Natural killer cell (primary cell): ENCODE measurements around the genes PUS10, COMMD1 and EHBP1.

DNA sequence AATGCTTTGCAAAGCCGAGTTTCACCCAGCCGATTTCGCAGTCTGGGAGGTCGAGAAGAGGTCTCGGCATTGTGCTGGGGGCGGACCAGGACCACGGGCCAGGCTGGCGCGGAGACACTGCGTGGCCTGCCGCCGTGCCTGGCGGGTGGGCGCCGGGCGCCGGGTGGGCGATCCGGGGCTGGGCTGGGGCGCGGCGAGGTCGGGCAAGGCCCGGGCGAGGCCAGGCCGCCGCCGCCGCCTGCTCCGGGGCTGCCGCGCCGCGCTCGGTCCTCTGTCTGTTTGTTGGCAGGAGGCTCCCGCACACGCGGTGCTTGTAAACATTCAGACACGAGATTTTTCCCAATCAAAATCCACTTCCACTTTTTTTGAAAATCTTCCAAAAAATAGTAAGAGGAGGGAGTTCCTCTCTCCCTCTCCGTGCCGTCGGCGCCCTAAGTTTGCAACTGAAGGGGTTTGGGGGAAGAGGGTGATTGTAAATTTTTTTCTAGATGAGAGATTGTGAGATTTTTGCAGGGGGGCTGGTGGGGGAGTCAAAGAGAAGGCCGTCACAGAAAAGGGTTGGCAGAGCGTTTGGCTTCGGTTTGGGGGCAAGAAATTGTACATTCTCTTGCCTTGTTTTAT, 1.7 kb downstream of the BCL11A start:
- PRO-cap, result no peak

DNA sequence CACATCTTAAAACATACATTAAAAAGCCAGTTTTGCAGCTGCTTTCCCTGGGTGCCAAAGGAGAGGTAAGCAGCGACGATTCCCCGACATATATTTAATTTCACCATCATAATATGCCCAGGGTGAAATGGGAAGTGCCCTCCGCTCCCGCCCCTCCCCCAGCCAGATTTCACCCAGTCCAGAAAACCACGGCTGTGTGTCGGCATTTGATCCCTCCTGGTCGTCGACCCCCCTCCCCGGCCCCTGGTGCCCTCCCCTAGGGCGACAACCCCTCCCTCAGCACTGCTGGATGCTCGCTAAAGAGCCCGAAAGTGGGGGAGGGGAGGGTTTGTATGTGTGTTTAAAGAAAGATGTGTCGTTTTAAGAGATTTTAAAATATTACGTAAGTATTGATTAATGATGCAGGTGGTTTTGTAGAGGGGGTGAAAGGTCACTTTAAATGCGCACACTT, 3.2 kb upstream of the BCL11A start:
- PRO-cap, result no peak

- PRO-cap, result no peak
Observed at GRCh38 chr2:60557055-60557577, 3.7 kb upstream of the BCL11A start.

DNA sequence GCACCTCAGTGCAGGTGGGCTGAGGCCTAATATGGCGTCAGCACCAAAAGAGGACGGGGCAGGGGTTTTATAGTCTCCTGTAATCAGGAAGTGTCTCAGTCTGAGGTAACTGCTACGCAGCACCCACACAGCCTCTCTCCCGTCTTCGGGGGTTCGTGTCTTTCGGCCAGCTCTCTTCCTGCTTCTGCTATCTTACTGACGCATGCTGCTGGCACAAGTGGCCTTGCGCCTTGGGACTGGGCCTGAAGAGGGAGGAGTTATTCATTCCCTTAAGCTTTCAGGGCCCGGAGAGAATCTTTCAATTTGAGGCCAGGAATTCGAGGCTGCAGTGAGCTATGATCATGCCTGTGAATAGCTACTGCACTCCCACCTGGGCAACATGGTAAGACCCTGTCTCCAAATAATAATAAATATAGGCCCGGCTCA, 14.5 kb upstream of the PAPOLG start:
- PRO-cap, result no peak

- PRO-cap, result no peak
Observed at GRCh38 chr2:60966270-60966838, 51.2 kb upstream of the PEX13 start.

- PRO-cap, result bidirectional peak, plus-strand start at chr2:61018208, minus-strand start at chr2:61018040
Observed at GRCh38 chr2:61017783-61018467, at the start of gene PUS10. TSS of gene PUS10 (minus strand) at chr2:61018255.

- PRO-cap, result no peak
Observed at GRCh38 chr2:61178176-61178718, 16.3 kb downstream of the C2orf74 start.

GRCh38 chr2:61469785-61470460, 964 bp downstream of the USP34 start:
- PRO-cap, result unidirectional peak, plus-strand start at chr2:61470227

DNA sequence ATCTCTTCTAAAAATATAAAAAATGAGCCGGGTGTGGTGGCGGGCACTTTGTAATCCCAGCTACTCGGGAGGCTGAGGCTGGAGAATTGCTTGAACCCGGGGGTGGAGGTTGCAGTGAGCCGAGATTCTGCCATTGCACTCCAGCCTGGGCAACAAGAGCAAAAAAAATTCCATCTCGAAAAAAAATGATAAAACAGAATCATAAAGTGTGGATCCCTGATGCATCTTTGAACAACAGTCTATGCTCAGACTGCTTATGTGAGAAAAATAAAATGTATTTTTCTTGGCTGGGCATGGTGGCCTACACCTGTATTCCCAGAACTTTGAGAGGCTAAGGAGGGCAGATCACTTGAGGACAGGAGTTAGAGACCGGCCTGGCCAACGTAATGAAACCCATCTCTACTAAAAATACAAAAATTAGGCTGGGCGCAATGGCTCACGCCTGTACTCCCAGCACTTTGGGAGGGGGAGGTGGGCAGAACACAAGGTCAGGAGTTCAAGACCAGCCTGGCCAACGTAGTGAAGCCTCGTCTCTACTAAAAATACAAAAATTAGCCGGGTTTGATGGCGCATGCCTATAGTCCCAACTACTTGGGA, 3.3 kb upstream of the USP34 start:
- PRO-cap, result no peak

- PRO-cap, result no peak
Observed at GRCh38 chr2:61493328-61494507, 22.8 kb upstream of the USP34 start.

DNA sequence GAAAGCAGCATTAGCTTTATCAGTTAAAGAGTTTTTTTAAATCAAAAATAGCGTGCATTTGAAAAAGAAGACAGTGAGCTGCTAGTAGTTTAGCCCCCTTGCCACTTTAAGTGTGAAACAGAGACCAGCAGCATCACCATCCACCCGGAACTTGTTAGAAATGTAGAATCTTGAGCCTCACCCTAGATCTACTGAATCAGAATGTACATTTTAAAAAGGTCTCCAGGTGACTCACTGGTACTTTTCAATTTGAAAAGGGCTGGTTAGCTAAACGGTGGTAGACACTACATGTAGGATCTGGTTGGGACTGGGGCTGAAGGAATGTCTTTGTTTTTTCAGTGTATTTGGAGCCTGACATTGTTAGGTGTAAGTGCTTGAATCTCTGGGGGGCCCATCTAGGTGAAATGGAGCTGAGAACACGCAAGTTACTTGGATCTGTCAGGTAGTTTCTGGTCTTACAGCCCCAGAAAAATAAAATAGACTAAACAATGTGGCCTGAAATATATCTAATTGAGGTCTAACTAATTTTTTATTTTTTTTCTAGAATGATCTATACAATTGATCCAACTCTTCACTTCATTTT, 44.0 kb upstream of the XPO1 start:
- PRO-cap, result no peak

DNA sequence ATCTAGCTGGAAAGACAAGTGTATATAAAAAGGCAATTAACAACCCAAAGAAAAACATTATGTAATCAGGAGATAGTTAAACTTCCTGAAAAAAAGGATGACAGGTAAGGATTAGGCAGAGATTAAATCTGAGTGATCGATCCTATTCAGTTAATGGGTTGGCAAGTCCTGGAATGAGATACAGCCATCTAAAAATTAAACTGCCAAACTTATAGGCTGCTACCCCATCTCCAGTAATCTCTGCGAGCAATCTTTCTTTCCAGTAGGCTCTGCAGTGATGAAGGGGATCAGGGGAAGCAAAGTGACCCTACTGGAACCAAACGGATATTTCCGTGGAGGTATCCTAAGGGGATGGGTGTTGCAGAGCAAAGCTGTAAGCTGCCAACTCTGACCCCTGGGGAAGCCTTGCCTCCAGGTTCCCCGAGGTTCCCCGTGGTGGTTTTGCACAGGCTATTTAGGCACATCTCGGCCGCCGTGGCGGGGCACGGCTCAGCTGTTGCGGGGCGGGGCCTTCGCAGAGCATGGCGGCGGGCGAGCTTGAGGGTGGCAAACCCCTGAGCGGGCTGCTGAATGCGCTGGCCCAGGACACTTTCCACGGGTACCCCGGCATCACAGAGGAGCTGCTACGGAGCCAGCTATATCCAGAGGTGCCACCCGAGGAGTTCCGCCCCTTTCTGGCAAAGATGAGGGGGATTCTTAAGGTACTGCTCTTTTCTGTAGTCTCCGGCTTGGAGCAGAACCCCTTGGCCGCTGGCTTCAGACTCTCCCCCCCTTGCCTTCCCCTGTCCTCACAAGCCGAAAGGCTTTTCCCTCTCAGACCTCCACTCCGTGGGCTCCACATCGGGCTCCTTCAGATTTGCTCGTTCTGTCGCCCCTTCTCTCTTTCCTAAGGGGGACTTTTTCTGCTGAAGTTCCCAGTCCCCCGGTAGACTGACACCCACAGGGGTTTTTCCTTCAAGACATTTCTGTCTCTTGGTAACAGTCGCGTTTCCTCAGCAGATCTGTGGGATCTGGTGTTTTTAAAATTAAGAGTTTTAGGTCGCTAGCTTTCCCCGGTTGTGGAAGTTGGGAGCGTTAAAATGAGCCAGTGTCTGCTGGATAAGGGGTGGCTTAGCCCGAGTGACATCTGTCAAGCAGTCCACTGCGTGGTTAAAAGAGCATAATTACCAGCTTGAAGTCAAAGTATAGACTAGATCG, at the start of gene COMMD1:
TSS of gene COMMD1 (plus strand) at position 517 of the 1,197 bp plus-strand sequence.
- PRO-cap, result bidirectional peak, plus-strand start at position 517 of the sequence, minus-strand start at position 411 of the sequence

DNA sequence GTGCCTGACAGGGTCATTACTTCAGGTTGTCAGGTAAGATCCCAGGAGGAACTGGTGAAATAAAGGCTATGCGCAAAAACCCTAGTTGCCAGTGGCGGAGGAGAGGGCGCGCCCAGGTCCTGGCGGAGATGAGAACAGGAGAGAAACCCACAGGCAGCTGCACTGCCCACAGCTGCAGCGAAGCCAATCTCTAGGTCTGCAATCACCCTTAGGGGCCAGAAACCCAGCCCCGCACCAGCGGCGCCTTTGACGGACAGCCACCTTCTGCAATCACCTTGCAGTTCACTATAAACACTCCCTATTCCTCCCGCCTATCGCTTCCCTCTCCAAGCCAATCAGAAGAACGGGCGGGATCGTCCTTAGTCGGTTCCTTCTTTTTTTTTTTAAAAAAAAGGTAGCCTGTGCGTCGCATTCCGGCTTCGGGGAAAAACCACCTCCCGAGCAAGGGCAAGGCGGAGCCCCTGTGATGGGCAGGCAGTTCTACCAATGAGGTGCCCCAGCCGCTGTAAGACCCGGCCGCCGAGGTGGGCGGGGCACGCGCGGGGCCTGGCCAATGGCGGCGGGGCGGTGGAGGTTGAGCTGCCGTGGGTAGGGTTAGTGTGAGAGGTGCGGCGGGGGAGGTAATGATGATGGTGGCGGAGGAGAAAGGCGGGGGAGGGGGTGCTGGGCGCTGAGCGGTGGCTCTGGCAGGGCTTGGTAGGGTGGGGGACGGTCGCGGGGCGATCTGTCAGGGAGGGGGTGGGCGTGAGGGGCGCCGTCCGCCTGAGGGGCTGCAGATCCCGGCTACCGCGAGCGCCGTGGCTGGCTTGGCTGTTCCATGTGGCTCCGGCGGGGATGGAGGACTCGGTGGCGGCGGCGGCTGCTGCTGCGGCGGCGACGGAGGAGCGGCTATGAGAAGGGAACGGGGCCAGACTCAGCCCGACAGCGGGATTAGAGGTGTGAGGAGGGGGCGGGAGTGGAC, at the start of gene EHBP1:
TSS of gene EHBP1 (plus strand) at position 597 of the 961 bp plus-strand sequence.
- PRO-cap, result unidirectional peak, minus-strand start at position 203 of the sequence; unidirectional peak, plus-strand start at position 623 of the sequence

DNA sequence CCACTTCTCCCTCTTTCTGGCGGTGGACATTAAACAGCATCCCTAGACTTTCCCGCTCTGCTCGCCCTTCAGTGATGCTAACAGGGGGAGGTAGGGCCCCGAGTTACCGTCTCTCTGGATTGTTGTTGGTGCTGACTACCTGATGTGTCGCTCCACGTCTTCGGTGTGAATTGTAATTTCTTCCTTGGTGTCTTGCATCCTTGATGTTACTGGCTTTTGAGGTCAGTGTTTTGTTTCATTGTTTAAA, 944 bp downstream of the EHBP1 start:
- PRO-cap, result no peak

DNA sequence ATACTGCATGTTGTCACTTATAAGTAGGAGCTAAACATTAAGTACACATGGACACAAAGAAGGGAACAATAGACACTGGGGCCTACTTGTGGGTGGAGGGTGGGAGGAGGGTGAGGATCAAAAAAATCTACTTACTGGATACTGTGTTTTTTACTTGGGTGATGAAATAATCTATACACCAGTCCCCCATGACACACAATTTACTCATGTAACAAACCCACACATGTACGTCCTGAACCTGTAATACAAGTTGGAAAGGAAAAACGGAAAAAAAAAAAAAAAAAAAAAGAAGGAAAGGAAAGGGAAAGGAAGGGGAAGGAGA, 169.5 kb upstream of the OTX1 start:
- PRO-cap, result no peak

- PRO-cap, result no peak
Observed at GRCh38 chr2:62992557-62993229, 57.9 kb upstream of the OTX1 start.

GRCh38 chr2:63712680-63712986, 123.9 kb downstream of the MDH1 start:
- PRO-cap, result no peak

- PRO-cap, result no peak
Observed at GRCh38 chr2:63734359-63735009, 107.2 kb upstream of the UGP2 start.

DNA sequence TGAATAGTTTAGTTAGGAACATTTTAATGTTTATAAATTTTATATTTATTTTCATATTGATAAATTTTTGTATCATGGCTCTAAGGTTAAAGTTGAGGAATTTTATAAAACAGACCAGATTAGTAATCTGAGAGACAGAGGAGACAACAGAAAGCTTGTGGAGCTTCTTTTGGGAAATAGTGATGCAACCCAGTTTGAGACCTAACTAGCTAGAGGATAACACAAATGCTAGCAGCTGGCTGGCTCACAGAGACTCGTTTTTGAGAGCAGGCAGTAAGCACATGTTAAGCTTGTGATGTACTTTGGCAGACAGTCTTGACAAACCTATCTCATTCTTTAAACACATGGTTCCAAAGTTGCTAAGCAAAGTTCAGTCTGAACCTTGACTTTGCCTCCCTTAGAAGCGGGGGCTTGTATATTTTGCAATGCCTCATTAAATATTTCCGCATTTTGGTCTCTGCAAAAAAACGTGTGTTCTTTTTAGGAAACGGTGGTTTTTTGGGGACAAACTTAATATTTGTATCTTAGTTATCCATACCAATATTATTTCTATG, 21.4 kb upstream of the UGP2 start:
- PRO-cap, result no peak

DNA sequence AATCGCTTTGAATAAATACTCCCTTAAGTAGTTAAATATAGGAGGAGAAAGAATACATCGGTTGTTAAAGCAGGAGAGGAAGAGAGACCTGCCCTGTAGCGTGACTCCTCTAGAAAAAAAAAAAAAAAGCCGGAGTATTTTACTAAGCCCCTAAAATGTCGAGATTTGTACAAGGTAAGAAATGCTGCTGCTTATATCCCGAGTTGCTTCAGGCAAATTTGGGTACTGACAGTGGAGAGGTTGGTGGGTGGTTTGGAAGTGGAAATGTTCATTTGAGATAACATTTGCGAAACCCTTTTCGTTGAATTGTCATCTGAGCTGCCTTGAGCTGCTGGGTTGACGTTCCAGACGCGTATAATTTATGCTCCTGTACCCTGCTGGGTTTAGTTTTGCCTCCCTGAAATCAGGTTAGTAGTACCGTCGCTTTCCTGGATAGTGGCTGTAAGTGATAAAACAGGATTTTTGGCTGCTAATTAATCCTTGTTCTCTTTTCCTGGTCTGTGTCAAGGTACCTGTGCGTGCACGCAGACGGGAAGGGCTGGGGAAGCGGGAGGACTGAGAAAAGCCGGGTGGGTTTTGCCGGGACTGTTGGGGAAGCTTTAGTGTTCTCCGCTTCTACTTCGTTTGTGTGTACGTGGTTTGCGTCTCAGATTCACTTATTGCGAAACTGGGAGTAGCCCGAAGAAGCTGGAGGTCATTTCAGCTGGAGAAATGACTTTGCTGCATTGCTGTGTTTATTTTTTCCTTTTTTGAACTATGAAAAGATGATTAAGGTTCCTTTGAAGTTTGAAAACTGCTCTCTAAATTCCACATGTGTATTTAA, 546 bp downstream of the UGP2 start:
- PRO-cap, result no peak